ENCODE measurements around a stretch of chr5.

- RRBS: no CpG with 5 or more reads among the region's 7 CpGs
Measured at GRCh38 chr5:151348642-151349410, 1.5 kb upstream of the SLC36A2 start.

DNA sequence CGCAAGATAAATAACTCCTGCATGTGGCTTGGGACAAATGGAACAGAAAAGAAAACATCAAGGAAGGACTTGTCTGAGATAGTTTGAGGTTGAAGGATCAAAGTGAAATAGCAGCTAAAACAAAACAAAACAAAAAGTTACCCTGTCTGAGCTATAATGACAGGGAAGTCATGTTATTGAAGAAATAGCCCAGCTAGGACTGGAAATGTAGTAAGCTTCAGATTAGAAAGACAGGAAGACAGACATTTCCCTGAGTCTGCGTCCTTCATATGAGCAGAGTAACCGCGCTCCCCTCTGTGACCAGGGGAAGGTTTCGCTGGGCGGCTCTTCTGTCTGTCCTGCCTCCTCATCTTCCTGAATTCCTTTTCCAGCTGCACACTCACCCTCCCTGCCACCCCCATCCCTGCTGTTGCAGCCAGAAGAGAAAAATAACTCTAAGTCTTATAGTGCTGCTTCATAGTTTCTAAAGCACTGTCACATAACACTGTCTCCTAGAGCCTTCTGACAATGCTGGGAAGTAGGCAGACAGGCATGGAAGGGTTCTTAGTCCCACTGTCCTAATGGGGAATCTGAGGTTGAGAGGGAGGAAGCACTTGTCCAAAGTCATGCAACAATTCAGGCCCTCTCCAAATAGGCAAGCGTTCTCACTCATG is 8.6 kb downstream of the SPARC start:
- RRBS: no CpG with 5 or more reads among the region's 7 CpGs

DNA sequence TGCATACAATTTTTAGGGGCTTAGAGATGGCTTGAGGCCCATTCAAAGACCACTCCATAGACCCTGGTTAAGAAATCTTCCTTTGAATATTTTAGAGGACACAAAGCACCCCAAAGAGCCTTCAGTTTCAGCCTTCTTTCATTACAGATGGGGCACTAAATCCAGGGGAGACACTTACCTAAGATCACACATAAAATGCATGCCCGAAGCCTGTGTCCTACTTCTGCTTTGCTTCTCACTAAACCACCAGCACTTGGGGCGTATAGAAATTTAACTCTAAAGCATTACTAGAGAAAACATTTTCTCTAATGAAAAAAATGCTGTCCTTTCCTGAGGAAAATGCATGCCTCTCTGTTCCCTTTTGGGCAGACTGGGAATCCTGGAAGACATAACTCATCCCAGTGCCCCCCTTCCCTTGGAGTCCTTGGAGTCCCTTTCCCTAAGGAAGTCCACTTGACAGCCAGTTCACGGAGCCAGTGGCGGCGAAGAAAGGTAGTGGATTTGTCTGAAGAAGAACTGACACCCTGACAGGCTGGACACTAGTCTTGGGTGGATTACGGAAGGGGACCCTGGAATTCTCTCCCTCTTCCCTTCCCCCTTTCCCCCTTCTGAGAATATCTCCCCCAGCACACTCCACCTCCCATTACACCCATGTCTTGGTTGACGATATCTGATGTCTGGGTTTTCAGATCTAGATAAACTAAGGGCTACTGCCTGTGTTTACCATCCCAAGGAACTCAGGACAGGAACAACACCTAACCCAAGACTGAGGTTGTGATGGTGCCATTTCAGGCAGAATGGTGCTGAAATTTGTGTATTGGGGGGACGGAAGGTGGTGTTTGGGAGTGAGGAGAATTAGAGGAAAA is 1.0 kb downstream of the SPARC start:
- RRBS: no CpG with 5 or more reads among the region's 8 CpGs

DNA sequence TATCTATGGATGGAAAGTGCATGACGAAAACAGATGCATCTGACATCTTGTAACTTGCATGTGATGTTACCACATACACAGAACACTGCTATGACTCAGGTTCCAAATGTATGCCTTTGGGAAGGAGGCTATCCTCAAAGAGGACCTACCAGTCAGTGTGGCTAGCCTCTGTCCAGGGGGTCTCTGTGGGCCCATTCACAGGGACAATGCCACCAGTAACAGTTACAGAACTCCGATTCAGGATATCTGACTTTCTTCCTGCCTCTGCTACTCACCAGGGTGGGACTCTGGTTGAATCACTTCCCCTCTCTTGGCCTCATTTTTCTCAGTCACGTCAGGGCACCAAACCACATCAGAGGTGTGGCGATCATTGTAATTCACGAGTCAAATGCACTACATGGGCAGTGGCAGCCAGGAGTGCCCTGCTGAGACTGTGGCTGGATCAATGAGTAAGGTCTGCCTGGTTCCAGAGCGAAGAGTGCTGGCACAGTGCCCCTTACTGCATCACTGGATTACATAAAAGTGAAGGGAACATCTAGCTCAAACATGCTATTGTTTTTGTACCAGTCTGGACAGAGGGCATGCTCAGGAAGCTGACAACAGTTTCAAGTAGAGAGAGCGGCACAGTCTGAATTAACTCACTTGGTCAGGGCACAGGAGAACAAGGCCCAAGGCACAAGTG is 13.2 kb downstream of the ATOX1 start:
- RRBS: no CpG with 5 or more reads among the region's 7 CpGs

GRCh38 chr5:153682868-153683203 is 192.4 kb downstream of the GRIA1 start:
- RRBS: no CpG with 5 or more reads among the region's 4 CpGs

DNA sequence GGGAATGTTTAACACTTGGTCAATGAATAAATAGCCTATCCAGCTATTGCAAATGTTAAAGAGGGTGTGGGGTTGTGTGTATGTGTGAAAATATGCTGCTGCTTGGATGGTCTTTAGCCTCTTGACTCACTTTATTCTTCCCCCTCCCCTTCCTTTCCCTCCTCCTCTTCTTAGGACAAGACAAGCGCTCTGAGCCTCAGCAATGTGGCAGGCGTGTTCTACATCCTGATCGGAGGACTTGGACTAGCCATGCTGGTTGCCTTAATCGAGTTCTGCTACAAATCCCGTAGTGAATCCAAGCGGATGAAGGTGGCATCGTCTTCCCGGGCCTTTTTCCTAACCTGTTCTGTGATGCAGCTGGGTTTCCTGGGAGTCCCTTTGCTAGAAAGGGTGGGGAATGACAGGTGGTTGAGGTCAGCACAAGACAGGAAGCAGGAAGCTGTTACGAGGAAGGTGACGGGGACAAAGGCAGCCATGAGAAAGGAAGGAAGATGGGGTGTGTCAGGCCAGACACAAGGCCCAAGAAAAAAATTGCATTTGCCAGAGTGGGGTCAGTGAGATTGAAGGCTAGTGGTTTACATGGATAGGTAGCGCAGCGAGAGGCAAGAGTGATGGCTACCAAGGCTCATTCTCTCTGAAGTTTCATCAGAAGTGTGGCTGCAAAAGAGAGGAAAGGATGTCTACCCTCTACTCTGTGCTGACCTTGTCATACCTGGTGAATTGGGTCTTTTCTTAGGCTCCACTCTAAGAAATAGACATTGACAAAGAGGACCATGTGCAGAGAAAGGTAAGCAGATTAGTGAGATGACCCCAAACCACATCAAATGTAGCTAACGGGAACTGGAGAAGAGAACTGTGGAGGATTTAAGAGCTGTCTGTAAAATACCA is 236.3 kb downstream of the FAM114A2 start:
- RRBS: no CpG with 5 or more reads among the region's 13 CpGs

DNA sequence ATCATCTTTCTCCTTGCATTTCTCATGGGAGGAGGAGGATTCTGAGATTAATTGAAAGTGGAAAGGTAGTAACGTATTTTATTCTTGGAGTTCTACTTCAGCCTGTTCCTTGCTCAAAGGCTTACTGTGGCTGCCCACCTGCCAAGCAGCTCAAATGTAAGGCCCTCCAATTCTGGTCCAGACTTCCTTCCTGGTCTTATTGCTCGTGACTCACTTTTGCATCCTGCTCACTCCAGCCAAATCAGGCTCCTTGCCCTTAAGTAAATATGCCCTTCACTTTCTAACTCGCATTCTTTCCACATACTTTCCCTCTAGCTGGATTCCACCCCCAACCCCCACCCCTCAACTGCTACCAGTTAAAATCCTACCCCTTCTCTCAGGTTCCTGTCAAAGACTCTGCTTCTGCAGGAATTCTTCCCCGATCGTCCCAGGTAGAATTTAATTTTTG is 96.6 kb downstream of the GALNT10 start:
- RRBS: no CpG with 5 or more reads among the region's 5 CpGs

GRCh38 chr5:154380078-154380757 is 65.6 kb upstream of the SAP30L start:
- RRBS: no CpG with 5 or more reads among the region's 15 CpGs

GRCh38 chr5:154479843-154480300 is 1.8 kb upstream of the HAND1 start:
- RRBS: 20% methylated on average over 7 of the region's 24 CpGs

DNA sequence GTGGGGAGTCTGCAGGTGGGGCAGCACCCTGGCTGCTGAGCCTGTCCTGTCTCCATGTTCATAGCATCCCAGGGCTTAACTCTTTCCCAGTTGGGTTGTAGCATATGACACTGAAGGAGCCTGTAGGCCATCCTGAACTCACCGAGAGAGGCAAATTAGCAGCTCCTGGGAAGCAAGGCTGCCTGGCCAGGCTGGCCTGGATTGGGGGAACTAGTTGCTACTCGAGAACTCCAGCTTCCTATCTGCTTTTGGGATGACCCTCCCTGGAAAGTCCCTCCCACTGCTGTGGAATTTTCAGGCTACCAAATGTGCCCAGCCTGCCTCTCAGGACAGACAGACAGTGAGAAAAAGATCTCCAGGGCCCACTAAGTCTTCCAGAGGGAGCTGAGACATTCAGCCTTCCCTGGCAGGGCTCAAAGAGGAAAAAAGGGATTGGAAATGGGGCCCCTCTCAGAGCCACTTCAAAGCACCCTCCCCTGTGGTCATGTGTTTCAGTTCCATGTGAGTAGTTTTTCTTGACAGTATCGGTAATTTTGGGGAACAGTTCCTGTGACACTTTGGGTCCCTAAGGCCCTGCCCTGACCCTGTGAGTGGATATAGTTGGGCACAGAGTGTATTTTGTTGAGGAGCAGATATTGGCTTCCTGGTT is 24.8 kb downstream of the LARP1 start:
- RRBS: no CpG with 5 or more reads among the region's 3 CpGs

DNA sequence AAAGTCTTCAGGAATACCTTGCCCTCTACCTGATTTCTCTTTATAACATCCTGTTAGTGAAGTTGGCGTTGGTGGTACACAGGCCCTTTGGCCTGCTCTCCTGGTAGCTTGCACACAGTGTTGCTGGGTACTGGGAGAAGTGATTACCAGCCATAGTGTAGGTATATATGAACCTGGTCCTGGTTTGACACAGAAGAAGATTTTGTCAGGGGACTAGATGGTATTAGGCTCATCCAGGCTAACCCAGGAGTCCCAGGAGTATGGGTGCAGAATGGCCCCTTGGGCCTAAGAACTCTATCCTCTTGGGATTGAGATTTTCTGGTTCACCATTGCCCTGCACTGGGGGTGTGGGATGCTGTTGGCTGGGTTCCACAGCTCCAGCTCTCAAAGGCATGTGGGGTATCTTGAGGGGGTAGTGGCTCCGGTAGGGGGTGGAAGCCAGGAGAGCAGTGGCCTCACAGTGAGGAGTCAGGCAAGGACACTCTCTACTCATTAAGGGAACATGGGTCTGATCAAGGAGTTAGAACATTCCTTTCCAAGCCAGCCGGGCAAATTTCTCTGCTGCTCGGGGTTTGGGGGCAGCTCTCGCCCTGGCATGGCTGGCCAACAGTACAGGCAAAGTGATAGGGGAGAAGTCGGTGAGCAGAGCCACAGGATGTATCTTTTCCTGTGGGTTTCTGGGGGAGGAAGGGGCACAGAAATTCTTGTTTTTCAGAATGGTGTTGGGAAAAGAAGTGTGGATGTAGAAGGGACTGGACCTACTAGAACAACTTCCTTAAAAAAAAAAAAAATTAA is 33.0 kb downstream of the LARP1 start:
- RRBS: 100% methylated on average over 1 of the region's 6 CpGs

- RRBS: no CpG with 5 or more reads among the region's 15 CpGs
Measured at GRCh38 chr5:154803048-154803826, 47.2 kb downstream of the FAXDC2 start.

GRCh38 chr5:155156648-155157067 is 143.1 kb downstream of the KIF4B start:
- RRBS: no CpG with 5 or more reads among the region's 4 CpGs

- RRBS: no CpG with 5 or more reads among the region's 6 CpGs
Measured at GRCh38 chr5:156834915-156835353, 15.2 kb upstream of the PPP1R2B start.

DNA sequence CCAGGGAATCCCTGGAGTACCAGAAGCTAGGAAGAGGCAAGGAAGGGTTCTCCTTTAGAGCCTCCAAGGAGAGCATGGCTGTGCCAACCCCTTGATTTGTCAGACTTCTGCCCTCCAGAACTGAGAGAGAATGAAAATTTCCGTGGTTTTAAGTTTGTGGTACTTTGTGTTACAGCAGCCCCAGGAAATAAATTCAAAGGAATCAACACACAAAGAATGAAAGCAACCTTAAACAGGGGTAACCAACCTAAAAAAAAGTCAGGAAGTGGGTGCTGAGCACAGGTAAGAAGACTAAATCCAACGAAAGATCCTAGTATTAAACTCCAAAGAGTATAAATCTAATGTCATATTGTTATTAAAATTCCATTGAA is 33.4 kb downstream of the TIMD4 start:
- RRBS: no CpG with 5 or more reads among the region's 2 CpGs

DNA sequence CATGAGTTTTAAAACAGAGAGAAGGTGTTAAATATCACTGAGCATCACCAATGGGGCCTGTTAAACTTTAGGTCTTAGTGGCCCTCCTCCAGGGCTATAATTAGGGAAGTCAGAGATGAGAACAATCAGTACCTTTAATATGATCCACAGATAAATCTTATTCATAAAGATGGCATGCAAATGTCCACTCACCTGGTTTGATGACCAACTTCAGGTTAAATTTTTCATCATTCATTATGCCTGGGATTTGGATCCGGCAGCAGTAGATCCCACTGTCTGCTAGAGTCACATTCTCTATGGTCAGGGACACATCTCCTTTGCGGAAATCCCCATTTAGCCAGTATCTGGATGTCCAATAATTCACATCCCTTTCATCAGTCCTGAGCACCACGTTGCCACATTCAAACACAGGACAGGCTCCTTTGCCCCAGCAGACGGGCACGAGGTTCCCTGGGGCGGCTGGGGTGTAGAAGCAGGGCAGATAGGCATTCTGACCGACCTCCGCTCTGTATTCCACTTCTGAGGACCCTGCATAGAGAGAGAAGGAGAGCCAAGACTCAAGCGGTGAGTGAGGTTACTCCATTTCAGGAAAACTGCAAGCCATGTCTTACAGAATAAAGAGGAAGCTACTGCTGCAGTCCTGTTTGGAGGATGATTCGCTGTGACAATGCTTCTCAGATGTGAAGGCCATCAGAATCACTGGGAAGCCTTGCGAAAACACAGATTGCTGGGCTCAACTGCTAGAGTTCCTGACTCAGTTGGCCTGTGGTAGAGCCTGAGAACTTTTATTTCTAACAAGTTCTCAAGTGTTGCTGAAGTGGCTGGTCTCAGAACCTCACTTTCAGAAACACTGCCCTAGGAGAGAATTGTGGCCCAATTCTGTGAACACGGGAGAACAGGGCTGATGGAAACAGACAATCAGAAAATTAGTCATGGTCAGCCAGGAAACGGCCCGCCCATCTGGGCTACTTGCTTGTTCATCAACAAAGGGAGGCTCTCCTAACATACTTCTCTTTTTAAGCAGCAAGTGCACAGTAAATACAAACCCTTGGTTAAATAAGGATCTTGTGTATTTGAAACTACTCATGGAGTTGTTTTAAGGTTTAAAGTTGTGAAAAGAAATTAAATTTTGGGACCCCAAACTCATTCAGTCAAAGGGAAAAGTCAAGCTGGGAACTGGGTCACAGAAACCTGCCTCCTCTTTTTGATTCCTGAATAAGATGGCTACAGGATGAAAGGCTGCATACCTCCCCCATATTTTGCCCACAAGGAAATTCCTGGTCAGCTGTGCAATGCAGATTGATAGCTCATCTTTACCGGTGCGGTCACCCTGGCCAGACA is 1.9 kb downstream of the HAVCR2 start:
- RRBS: no CpG with 5 or more reads among the region's 16 CpGs

DNA sequence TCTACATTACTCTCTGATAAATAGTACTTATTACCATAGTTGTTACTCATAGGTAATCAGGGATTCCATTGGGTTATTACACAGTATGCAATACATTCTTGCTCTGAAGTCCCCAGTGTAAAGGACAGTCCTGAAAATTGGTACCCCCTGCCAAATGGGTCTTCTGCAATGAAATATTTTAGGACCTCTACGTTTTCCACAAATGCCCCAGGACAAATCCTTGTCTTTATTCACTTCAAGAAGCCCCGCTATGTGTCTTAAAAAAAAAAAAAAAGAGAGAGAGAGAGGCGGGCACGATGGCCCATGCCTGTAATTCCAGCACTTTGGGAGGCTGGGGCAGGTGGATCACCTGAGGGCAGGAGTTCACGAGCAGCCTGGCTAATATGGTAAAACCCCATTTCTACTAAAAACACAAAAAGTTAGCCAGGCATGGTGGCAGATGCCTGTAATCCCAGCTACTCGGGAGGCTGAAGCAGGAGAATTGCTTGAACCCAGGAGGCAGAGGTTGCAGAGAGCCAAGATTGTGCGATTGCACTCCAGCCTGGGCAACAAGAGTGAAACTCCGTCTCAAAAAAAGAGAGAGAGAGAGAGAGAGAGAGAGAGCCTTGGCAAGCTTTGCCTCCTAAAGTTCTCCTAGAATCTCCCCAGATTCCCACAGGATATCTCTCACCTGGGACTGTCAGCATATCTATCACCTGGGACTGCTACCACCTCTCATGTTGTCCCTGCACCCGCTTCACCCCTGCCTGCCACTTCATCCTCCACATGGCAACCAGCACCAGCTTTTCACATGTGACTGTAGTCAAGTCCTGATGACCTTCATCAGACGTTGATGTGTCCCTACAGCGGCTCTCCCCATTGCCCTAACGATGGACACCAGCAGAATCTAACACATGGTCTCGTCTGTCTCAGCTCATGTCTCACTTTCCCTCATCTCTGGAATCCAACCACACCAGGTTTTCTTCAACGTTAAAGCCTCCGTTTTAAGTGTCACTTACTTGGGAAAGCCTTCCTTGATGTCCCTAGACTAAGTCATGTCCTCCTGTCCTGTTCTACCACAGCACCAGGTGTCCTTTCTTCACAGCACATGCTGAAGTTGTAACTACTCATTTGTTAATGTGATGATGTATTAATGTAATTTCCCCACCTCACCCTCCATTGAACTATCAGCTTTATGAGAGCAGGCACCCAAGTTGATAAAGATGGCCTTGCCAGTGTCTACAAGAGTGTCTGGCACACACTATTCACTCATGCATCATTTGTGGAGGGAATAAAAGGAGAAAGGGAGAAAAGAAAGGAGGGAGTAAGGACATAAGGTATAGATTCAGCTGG is 5.9 kb downstream of the ITK start:
- RRBS: no CpG with 5 or more reads among the region's 15 CpGs

DNA sequence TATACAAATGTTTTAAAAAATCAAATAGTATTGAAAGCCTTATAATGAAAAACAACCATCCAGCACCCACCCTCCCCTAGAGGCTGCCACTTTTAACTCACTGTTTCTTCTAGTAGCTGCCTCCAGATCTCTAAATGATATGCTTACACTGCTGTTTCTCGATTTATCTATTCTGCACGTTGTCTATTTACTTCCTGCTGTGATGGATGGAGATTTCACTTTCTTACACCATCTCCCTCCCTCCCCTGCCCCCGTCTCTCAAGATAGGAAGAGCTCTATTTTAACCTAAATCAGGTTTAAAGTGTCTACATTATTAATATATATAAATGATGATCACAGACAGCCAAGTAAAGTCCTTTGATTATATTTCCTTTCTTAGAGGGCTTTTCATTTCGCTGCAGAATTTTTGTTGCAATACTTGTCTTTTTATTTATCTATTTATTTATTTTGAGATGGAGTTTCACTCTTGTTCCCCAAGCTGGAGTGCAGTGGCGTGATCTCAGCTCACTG is 6.6 kb downstream of the CYFIP2 start:
- RRBS: no CpG with 5 or more reads among the region's 5 CpGs